Frontal cortex (tissue), 2 donors: ENCODE measurements around a stretch of chr13.

- RAMPAGE, long total RNA: no peak
Measured at GRCh38 chr13:18628220-18628744, 553.3 kb downstream of the TUBA3C start.

DNA sequence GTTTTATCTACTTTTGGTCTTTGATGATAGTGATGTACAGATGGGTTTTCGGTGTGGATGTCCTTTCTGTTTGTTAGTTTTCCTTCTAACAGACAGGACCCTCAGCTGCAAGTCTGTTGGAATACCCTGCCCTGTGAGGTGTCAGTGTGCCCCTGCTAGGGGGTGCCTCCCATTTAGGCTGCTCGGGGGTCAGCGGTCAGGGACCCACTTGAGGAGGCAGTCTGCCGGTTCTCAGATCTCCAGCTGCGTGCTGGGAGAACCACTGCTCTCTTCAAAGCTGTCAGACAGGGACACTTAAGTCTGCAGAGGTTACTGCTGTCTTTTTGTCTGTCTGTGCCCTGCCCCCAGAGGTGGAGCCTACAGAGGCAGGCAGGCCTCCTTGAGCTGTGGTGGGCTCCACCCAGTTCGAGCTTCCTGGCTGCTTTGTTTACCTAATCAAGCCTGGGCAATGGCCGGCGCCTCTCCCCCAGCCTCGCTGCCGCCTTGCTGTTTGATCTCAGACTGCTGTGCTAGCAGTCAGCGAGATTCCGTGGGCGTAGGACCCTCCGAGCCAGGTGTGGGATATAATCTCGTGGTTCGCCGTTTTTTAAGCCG lies 72.7 kb downstream of the TUBA3C start:
- RAMPAGE, long total RNA: no peak

- RAMPAGE, long total RNA: no peak
Measured at GRCh38 chr13:19677340-19677746, 43.9 kb downstream of the MPHOSPH8 start.

DNA sequence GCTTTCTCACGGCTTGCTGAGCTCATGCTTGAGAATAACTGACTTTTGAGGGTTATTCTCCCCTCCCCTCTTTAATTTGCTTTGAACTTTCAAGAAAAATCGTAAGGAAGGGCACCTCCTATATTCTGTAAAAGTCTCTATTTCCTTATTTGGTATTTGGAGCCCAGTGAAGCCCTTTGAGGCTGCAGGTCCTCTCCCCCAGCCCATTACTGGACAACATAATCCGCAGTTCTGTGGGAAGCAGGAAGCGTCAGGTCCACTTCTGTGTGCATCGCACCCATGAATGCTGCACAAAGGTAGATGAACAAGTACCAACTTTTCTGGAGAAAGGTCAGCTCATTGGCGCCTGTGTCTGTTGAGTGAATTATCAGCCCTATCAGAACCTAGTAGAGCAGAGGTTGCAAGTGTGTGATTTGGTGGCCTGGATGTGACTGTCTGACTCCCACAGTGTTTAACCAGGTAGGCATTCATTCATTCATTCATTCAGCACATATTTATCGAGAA lies 29.4 kb downstream of the GJA3 start:
- RAMPAGE, long total RNA: no peak

DNA sequence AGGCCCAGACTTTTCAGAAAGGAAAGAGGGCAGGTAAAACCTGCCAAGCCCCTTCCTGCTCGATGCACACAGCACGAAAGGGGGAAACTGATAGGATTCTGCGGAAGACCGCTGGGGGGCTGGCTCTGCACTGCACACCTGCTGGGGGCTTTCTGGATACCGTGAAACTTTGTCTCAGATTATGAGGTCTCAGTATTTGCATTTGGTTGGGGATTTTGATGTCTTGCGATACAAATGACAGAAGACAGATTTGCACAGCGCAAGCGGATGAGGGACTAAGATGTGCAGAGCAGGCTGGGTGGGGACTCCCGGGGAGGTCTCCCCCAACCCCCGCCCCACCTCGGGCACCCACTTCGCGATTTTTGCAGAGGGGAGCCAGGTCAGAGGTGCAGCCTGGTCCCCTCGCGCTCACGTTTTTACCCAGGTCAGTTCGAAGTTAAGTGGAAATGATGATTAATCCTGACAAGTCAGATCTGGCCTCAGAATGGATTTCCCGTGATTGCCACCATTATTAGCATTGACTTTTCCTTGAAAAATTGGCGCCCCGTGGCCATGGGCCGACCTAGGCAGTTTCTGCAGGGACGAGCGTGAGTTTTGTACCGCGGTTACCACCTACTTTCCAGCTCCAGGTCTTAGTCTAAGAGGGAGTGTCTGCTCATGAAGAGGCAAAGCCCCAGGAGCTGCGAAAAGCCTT lies 1.2 kb upstream of the GJB2 start:
- RAMPAGE, long total RNA: no peak

DNA sequence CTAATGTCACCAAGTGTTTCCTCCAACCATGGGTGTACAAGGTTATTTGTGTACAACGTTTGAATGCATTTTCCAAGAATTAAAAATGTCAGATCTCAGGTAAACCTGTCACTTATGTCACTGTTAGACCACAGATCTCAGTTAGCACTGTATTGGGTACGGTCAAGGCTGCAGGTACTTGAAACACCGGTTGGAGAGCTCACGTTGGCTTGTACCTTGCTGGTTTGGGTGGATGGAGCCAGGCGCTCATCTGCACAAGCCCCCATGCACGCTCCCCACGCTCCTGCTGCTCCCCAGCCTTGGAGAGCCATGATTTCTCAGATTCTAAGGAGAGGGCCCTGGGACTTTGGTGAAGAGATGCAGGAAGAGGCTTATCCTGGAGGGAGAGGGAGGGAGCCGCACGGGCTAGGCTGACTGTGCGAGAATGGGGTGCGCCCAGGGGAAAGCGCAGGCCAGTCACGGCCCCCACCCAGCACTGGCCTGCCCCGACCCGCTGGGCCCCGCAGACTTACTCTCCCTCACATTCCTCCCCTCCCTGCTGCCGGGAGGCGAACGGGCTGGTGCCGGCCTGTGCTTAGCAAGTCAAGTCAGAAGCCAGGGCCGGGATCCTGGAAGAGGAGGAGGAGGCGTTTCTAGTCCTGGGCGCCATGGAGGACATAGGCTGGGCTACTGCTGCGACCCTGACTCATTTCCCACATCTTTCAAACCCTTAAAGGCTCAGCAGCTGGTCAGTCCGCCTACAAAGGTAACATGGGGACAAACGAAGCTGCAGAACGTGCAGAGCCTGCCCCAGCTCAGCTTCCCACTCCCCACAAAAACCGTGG lies 120.1 kb downstream of the CRYL1 start:
- RAMPAGE, long total RNA: no peak

DNA sequence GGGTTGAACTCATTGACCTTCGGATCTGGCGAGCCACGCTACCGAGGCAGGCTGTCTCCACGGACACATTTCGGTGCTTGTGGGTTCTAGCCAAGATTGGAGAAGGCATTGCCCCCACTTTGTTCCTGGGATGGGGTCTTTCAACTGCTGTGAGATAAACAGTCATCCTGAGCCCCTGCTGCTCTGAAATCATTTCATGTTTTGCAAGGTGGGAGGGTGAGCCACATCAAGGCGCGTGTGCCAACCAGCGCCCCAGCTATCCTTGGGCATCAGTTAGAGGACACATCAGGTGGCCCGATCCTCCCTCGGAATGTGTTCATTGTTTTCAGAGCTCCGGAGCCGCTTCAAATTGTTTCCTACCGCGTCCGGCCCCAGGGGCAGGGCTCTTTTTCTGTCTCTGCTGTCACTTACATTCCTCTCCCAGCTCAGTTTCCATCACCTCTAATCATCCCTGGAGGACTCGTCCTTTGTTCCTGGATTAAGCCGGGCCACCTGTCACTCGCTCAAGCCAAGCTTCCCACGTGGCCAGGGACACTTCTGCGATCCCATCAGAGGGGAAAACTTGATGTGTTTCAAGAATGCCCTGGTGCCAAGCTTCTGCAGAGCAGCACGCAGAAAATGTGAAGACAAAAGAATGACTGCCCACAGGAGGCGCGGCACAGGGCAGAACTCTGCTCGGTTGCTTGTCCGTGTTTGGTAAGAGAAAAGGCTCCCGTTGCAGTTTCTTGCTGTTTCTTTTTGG lies 13.3 kb downstream of the IL17D start:
- RAMPAGE, long total RNA: no peak

DNA sequence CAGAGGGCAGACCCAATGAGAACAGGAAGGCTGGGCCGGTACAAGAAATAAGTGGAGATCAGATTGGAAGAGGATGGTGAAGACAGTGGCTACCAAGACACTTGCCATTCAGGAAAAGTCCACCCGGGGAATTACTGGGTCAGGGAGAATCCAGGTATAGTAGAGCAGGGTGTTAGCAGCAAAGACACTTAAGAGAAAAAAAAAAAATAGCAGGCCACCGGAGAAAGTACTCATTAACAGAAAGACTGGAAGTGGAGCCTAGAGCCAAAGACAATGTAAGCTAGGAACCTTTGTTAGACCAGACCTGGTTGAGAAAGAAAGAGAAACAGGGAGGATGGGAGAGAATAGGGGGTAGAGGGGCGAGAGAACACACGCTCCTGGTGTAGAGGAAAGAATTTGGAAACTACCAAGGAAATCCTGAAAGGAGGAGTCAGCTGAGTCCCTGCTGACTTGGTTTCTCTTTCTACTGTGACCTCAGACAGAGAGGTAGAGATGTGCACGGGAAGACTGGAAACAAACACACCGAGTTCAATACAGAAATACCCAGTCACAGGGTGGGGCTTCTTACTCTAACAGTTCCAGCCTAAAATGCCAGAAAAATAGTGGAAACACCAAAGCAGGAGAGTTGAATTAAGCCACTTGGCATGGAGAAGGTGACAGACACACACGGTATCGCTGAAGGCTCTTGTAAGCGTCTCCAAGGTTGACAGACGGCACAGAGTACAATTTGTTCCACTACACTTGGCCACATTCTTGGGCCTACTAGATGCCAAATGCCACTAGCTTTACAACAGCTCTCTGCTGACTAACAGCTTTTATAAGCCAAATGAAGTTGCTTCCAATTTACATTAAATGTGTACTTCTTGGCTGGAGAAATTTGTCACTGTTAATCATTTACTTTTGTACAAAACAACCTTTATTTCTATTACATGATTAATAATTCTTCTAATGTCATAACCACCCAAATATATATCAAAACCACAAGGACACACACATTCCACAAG lies 28.2 kb downstream of the LATS2 start:
- RAMPAGE, long total RNA: no peak

DNA sequence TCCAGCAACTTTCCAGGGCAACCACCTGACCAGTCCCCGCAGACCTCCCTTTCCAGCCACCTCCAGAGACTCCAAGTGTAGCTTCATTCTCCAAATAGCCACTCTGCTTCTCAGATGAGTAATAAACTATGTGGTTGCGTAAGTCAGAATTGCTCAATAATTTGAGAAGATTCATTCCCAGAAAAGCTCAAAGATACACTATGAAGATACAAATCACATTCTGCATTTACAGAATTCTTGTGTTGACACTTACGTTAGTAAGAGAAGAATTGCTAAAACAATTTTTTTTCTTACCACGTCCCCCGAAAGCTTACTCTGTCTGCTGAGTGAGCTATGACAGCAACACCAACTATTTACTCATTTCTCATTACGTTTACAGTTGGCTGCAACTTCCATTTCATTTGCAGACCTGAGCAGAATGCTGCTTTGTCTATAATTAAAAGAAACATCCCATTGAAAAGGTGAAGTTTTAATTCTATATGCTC lies 8.3 kb upstream of the LATS2 start:
- RAMPAGE, long total RNA: no peak

DNA sequence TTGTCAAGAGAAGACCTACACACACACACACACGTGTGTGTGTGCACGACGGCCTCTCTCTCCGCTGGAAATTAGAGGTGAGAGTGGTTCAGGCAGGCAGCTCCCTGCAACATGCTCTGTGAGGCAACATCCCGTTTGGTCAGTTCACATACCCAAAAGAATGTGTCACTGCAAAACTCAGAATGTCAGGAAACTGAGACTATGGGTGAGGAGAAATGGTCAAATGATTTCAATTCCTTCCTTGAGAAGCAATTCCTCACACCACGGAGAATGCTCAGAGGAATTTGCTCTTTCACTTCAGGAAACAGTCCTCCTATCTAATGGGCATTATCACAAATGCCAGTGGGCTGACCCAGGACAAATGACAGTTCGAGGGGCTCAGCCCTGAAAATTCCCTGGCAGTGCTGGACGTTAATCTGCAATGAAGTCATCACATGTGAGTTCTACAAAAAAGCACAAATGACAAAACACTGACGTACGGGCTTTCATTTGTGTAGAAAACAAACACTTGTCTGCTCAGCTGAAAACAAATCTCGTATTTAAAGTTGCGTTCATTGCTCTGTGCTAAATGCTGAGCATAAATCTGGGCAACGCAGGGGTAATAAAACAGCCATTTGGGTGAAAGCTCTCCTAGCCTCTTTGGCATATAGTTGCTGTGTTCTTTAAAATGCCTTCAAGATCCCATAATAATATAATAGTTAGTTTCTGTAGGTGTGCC lies 18.5 kb upstream of the LATS2 start:
- RAMPAGE, long total RNA: no peak

GRCh38 chr13:21326085-21326799 lies 132.9 kb downstream of the ZDHHC20 start:
- RAMPAGE, long total RNA: no peak

GRCh38 chr13:21435862-21436381 lies 23.2 kb downstream of the ZDHHC20 start:
- RAMPAGE, long total RNA: no peak

DNA sequence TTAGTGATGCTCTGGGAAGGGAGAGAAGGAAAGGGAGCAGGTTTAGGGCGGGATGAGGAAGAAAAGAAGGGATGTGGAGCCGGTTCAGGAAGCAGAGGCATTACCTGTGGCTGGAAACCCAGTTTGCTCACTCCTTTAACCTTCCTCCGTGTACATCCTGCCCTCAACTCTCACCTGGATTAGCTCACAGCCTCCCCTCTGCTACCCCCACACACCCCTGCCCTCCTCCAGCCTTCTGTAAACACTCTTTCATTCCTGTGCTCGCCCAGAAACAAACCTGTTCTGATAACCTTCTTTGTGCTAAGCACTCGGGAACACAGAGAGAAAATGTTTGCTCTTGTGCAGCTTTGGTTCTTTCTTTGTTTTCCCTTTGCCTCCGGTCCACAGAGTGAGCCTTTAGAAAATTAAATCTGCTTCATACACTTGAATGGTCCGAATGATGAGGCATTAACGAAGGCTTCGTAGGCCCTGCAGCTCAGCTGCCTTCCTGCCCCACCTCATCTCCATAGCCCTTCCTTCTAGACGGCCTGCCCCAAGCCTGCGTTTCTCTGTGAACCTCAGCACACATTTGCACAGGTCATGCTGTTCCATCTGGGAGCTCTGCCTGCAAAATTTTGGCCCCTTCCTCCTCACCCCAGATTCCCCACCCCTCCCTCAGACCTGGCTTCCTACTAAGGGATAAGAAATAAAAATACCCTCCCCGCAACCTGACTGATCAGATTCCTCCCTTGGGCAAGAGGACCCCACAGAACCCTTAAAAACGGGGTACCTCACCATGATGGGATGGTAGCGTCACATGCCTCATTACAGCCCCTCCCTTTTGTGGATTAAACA lies 6.7 kb upstream of the ZDHHC20 start:
- RAMPAGE, long total RNA: no peak

DNA sequence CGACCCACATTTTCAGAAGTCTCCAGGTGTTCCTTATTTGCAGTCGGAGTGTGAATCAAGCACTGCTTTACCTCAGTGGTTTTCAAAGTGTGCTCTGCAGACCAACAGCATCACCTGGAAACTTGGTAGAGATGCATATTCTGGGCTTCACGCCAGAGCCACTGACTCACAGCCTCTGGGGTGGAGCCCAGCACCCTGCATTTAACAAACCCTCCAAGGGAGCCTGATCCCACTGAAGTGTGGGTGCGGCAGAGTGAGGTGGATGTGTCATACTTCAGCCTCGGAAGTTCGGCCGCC lies 33.2 kb upstream of the MICU2 start:
- RAMPAGE, long total RNA: no peak

DNA sequence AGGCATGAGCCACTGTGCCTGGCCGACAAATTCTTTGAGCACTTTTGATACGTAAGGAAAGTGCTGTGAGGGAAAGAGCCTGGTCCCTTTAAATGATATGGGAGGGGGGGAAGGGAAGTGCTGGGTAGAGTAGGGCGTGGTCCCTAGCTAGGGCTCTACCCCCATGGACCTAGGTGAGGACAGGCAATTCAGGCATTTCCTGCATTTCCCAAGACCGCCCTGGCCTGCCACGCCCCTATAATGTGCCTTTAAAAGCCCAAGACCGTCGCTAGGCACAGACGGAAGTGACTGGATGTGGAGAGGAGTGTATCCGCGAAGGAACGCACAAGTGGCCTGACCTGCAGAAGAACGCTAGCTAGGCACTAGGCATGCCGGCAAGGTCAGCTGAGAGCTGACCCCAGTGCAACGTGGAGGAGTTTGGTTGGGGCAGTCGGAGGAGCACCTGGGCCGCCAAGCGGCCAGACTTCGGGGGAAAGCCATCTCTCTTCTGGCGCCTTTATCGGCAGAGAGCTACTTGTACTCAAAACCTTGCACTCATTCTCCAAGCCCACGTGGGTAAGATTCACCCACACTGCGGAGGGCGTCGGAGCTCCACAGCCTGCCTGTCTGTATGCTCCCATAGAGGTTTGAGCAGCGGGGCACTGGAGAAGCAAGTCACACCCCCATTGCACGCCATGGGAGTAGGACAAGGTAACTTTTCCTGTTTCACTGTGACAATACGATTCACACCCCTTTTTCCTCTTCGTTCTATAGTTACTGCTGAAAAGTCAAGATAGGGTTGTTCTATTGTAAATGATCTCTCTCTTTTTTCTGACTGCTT lies 370.0 kb downstream of the FGF9 start:
- RAMPAGE, long total RNA: no peak

DNA sequence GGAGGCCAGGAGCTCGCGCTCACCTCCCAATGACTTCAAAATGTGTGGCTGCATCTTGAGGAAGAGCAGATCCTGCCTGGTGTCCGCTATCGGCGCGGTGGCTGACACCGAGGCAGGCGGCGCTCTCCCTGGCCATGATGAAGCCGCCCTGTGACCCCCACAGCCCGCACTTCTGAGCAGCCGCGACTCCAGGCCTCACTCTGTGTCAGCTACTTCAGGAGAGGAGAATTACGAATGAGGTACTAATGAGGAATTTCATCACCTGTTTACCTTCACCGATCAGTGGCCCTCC lies 444.3 kb upstream of the SGCG start:
- RAMPAGE, long total RNA: no peak

DNA sequence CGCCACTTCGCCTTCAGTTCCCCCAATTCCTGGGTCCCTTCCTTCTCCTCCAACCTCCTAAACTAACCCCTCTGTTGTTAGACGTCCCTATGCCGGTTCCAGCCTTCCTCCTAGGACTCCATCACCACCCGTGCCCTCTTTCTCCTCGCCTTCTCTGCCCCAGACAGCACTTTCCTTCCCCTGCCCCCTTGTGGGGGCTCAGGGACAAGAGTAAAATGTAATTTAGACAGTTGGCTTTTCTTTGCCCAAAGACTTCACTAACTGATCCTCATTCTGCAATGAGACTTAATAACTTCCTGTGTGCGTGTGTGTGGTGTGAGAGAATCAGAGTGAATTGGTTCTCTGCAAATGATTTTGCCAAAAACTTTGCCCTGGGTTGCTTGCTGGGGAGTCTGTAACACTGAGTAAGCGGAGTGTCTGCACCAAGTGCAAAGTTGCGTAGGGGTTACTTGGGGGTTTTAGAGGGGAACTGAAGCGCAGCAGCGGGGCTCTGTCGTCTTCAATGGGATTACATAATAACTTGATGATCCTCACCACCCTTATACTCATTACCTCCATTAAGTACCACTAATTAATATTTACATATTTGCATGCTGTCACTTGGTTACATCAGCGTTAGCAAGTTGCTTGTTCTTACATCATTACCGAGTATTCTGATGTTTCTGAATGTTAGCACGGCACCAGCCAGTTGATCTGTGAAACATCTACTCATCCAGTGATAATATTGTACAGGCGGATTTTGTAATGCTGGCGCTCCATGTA lies 19.9 kb upstream of the SGCG start:
- RAMPAGE, long total RNA: no peak

GRCh38 chr13:23185039-23185503 lies 4.3 kb downstream of the SGCG start:
- RAMPAGE, long total RNA: no peak

DNA sequence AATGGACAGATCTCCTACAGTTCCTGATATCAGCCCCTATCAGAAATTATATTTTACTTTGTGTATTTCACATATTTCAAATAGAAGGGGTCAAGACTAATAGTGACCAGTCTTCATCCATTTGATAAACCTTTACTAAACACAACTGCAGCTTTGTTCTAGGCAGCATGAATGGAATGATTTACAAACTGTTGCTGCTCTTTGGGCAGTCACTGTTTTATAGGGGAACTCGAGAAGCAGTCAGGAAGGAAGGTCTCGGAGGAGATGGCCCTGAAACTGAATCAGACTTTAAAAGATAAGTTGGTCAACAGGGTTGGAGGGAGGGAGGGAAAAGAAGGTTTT lies 37.2 kb upstream of the SACS start:
- RAMPAGE, long total RNA: no peak

- RAMPAGE, long total RNA: no peak
Measured at GRCh38 chr13:23558713-23559646, 11.2 kb upstream of the TNFRSF19 start.